Tibial artery (tissue), 1 donor: ENCODE measurements around the genes WDR12, PARD3B and FAM237A.

DNA sequence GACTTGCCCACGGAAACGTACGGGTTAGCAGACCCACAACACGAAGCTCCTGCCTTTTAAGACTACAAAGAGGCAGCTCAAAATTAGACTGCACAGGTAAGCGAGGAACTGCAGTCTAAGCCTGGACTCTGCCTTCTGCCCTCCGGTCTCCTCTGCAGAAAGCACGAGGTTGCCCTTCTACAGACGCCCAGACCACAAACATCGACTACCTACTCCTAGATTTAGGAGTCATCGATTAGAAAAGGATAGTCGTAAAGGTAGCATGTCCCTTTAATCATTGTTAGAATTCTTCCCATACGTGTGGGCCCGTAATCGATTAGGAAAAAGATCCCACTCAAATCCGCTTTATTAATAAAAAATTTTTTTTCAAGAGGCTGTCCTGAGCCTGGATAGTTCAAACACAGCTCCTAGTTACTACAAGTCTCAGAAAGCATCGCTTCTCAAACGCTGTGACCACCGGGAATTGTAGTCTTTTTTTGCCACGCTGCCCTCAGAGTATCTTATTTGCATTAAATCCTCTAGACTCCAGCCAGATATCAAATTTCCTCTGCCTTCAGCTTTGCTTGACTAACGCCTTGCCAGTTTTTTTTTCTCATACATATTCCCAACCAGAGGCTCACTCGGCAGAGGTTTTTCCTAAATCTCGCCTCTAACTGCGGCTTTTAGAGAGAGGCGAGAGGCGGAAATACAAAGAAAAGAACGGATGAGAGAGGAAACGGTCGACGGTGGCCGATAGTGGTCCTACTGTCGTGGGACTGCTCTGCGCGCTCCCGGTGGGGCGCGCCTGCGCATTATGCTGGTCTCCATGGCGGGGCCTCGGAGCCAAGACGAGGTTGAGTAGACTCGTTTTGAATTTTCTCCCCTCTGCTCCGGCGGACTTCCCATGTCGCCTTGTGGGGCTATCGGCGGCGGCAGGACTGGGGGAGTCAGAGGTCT lies at the start of gene WDR12:
WDR12 (minus strand) TSS at position 181 of the 936 bp plus-strand sequence.
- PRO-cap = unidirectional peak, minus-strand start at position 154 of the sequence; bidirectional peak, plus-strand start at position 794 of the sequence, minus-strand start at position 686 of the sequence

GRCh38 chr2:203015886-203016465 lies 1.3 kb downstream of the NBEAL1 start:
- PRO-cap = no peak

DNA sequence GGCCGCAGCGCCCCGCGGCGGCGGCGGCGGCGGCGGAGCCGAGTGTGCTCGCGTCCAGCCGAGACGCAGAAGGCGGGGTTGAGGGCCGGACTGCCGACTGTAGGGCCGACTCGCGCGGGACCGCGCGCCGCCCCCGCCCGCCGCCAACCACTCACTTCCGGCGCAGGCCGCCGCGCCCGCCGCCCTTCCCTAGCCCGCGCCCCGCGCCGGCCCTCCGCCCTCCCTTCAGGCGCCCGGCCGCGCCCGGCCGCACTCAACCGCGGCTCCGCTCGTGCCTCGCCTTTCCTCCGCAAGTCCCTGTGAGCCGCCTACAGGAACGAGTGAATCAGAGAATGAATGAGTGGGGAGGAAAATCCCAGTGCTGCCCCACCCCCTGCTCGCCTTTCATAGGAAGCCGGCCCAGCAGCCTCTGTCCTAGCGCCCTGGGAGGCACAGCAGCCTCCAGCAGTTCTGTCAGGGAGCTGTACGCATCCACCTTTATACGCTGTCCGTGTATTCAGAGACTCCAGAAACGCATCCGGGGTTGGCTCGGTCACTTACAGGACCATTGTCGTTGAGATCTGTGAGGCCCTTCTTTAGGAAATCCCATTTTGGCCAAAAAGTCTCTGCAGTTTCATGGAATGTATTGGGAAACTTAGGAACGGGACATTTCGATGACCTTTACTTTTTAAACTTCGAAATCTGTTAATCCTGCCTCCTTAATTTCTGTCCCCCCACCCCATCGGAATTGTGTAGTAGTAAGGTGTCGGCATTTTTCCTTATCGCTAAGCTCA lies 415 bp upstream of the RAPH1 start:
- PRO-cap = bidirectional peak, plus-strand start at position 68 of the sequence, minus-strand start outside the sequence; bidirectional peak, plus-strand start at position 252 of the sequence, minus-strand start at position 255 of the sequence; bidirectional peak, plus-strand start at position 412 of the sequence, minus-strand start at position 322 of the sequence

GRCh38 chr2:203671891-203672299 lies 34.5 kb upstream of the CD28 start:
- PRO-cap = no peak

- PRO-cap = no peak
These were observed 14.4 kb downstream of the CD28 start for GRCh38 chr2:203720678-203721325.

DNA sequence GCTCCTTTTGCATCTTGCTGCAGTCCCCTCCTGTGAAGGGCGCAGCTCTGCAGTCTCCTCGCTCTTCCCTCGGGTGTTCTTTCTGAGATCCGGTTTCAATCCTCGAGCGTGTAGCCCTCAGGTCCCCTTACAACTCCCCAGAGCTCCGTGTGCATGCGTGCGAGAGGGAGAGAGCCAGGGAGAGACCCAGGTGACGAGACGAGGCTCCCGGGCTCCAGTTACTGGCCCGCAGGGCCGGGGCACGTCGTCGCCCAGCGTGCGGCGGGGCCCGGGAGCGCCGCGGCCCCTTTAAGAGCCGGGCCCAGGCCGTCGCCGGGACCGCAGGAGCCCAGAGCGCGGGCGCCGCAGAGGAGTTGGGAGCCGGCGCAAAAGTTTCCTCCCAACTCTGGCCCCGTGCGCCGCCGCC lies at the start of gene PARD3B:
PARD3B (plus strand) TSS at position 318 of the 406 bp plus-strand sequence.
- PRO-cap = bidirectional peak, plus-strand start at position 331 of the sequence, minus-strand start at position 49 of the sequence

GRCh38 chr2:204670334-204670533 lies 125.0 kb downstream of the PARD3B start:
- PRO-cap = no peak

- PRO-cap = no peak
These were observed 347.3 kb downstream of the PARD3B start for GRCh38 chr2:204892237-204893344.

DNA sequence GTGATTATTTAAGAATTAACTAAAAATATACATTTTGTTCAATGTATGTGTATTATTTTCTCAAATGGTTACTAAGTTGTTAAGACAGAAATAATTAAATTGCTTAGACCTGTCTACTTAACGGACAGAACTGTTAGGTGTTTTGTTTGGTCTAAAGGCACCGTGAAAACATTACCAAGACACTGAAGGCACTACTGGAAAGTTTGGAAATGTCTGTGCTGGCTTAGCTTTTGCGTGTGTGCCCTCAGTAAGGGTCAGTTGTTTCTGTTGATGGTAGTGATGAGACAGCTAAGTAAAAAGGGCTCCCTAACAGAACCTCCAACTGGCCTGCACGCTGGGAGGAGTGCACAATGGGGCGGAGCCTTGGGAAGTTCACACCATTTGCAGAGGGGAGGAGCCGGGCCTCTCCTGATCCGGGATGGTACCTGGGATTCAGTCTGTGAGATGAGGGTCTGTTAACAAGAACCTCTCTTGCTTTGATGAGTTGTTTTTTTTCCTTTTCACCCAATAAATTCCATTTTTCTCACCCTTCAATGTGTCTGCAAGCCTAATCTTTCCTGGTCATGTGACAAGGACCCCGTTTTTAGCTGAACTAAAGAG lies 368.6 kb downstream of the PARD3B start:
- PRO-cap = no peak

DNA sequence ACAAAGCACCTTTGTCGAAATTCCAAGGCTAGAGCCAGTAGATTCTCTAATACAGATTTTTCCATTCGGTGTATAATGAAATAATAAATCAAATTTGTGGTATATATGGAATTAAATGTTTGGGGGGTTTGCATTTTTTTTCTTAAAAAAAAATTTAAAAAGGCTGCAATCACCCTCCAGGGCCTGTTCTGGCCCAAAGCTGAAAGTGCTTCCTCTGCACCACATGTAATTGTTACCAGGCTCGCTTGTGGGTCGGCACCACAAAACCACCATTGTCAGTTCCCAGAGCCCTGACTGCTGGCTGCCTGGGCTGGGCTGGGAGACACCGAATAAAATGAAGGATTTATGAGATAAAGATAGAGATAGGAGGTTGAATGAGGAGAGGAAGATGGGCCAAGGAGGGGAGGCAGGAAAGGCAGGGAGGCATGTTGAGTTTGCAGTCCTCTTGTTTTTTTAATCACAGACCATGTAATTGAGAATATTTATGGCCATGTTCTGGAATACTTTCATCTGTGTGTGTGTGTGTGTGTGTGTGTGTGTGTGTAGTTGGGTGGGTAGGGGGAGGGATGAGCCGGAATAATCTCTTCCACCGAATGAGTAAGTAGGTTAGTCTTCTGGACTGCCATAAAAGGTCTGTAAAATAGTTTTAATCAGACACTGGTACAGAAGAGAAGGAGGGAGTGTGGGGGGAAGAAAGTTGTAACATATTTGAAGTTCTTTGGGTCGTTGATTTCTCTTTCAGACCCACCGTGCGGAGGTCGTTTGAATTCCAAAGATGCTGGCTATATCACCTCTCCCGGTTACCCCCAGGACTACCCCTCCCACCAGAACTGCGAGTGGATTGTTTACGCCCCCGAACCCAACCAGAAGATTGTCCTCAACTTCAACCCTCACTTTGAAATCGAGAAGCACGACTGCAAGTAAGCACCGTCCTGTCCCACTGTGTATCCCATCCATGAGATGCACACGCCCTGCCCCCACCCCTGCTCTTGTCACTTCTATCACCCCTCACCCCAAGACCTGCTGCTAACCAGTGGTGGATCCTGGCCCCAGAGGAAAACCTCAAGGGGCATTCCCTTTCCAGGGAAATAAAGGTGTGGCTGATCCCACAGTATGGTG lies 14.9 kb downstream of the NRP2 start:
- PRO-cap = no peak

DNA sequence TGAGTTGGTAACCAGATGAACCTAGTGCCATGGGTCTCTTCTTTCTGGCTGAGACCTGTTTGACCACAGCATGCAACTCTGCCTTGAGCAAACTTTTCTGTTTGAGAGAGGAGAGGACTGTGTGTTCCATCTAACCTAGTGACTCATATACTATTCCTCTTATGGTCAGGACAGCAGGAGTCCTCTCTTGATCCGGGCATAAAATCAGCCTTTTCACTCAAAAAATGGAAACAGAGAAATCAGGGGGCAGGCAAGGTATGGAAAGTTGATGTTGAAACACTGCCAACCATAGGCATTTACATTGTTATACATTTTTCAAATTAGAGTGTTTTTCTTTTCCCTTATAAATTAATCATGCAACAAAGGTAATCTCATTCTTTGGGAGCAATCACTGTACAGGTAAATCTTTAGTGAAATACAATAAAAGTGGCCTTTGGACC lies 86.6 kb downstream of the NRP2 start:
- PRO-cap = no peak

GRCh38 chr2:205800704-205801231 lies 118.5 kb downstream of the NRP2 start:
- PRO-cap = no peak

GRCh38 chr2:206084775-206085706 lies 933 bp downstream of the INO80D start:
- PRO-cap = bidirectional peak, plus-strand start at chr2:206085213, minus-strand start at chr2:206085235

DNA sequence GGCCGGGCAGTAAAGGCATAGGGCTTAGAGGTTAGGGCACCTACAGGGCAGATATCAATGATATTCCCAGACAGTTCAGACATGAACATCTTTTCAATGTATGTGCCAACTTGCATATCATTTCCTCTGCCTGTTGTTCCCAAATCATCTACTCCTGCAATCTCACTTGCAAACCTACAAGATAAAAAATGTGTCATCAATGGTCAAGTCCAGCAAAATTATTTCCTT lies 12.4 kb downstream of the NDUFS1 start:
- PRO-cap = no peak

DNA sequence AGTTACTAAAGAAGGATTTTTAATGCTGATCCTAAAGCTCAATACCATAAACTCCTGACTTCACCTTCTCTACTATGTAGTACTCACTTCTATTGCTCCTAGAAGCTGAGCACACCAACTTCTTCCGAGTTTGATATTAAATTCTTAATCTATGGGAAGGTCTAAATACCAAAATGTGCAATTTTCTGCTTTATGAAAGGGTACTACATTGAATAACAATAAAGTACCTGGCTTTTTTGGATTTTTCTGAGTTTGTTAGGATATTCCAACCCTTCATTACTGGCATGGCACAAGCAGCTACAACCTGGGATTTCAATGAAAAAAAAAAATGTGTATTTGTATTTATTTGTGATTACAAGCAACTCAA lies 10.5 kb downstream of the NDUFS1 start:
- PRO-cap = no peak

DNA sequence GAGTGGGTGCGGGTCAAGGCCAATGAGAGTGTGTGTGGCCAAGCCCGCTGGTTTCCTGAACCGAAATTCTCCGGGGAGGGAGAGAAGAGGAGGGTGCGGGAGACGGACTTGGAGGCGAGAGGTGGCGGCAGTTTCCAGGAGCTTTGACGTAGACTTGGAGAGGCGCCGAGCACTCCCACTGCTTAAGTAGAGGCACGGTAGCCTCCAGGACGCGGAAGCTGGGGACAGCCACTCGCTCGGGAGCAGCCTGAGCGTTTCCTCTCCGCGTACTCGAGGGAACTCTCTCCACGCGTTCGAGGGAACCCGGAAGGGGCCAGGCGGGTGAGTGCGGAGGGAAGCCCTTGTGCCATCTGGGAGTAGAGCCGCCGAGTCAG lies at the start of gene FAM237A:
FAM237A (plus strand) TSS at position 282 of the 374 bp plus-strand sequence.
- PRO-cap = no peak

GRCh38 chr2:206823009-206823714 lies 57.8 kb downstream of the FASTKD2 start:
- PRO-cap = no peak

DNA sequence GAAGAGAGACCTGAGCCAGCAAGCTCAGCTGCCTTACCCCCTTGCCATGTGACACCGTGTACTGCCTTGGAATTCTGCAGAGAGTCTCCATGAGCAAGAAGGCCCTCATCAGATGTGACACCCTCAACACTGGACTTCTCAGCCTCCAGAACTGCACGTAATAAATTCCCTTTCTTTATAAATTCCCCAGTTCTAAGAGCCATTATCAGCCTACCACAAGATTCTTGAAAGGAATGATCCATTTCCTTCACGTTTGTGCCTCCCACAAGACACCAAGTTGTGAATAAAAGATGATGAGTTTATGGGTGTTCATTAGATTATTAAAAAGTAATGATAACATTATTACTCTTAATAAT lies 67.5 kb upstream of the CPO start:
- PRO-cap = no peak

GRCh38 chr2:207091138-207091866 lies 74.4 kb downstream of the KLF7 start:
- PRO-cap = no peak

DNA sequence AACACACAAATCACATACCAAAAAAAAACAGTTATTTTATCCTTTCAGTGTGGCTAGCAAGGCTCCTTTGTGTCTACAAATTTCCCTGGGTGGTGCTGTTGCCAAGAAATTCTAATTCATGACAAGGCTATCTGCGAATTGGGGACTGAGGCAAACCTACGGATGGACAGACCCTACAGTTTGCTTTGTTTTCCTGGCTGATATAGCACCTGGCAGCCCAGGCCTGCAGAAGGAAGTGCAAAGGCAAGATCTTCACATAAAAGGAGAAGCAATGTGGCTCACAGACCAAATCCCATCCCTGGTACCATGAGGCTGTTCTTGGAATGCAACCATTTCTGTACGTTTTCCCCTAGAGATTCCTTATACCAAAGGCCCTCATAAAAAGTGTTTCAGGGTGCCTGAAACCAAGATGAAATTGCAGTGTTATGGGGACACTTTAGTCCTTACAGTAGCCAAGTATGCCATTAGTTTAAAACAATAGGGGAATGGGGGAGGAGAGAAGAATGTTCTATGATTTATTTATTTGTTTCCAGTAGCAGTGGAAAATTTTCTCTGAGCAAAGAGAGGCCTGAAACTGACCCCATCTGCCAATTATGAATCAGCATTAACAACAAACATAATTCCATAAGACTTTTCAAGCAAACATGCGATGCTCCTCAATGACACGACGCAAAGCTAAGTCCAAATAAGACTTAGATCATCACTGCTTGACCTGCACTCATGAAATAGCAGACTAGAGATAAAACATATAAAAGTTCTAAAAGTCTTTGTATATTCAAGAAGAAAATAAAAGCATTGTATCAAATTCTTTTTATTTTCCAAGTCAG lies 4.2 kb downstream of the KLF7 start:
- PRO-cap = no peak